ENCODE results near the gene GUF1.

DNA sequence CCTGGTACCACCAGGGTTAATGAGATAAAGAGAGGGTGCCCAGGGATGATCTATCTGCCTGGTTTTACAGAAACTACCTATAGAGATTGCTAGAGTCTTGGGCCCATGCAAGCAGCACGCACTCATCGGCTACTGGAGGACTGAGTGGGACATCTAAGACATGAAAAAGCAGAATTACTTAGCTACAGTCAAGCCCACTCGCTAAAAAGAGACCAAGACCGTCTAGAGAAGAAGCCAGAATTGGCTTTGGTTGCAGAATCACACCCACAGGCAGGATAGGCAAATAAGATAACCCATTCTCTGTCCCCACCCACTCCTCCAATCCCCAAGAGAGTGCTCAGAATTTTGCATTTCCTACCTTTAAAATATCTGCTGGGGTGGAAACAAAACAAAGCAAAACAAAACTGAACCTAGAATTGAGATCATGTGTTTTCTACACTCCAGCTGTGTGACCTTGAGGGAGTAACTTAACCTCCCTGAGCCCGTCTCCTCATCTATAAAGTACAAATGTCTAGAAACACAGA, 114.4 kb downstream of the RBM47 start:
- RRBS, result no CpG with 5 or more reads among the region's 5 CpGs

DNA sequence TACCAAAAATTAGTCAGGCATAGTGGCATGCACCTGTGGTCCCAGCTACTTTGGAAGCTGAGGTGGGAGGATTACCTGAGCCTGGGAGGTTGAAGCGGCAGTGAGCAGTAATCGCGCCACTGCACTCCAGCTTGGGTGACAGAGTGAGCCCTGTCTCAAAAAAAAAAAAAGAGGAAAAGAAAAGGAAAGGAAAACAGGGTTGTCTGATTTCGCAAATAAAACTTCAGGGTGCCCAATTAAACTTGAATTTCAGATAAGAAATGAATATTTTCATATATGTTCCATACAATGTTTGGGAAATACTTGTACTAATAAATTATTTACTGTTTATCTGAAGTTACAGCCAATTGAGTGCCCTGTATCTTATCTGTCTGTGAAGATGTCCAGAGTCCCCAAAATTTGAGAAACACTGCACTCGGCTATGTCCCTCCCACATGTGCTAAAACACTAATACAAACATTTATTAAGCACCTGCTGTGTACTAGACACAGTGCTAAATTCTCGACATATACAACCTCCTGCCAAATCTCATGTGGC, 105.9 kb downstream of the RBM47 start:
- RRBS, result no CpG with 5 or more reads among the region's 6 CpGs

DNA sequence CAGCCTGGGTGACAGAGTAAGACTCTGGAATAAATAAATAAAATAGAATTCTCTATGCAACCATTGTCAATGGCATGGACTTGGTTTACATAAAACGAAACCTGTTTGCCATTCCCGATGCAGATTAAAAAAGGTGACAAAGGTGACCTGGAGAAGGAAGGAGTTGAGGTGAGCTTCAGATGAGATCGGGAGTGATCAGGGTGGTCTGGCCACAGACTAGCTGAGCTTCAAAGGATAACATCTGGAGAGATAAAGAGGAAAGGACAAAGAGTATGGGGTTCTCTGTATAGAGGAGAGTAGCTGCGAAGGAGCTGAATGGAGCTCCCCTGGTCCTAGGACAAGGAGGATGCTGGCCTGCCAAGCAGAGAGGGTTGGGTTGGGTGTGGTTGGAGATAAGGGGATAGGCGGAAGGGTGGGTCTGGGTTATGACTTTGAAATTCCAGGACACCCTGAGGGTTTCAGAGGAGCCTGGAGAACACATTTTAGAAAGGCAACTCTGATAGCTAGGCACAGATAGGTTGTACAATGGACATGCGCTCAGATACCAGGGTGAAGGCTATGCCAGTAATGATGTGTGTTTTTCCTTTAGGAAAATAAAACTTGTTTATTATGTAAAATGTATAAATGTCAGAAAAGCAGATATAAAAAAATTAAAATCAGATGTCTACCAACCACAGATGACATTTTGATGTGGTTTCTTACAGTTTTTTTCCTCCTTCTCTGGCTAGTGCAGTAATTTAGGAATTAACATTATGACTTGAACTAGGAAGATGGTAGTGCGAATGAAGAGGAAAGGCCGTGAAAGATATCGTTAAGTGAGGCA, 98.4 kb downstream of the RBM47 start:
- RRBS, result no CpG with 5 or more reads among the region's 9 CpGs

GRCh38 chr4:40750529-40750824, 722 bp downstream of the NSUN7 start:
- RRBS, result 81% methylated on average over 2 of the region's 15 CpGs

DNA sequence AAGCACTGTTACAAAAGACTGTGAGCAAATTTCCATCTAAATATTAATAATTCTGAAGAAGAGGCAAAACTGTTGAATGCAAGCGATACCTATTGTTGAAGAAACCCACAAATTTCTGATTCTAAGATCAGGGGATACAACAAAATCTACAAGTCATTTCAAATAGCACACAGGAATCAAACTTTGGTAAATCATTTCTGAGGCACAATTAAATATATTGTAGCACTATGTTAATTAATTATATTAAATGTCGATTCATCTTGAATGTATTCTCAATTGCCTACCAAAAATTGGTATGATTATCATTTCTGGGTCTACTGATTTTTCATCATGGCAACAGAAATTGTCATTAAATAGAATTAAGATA, 59.8 kb downstream of the NSUN7 start:
- RRBS, result no CpG with 5 or more reads among the region's 2 CpGs

DNA sequence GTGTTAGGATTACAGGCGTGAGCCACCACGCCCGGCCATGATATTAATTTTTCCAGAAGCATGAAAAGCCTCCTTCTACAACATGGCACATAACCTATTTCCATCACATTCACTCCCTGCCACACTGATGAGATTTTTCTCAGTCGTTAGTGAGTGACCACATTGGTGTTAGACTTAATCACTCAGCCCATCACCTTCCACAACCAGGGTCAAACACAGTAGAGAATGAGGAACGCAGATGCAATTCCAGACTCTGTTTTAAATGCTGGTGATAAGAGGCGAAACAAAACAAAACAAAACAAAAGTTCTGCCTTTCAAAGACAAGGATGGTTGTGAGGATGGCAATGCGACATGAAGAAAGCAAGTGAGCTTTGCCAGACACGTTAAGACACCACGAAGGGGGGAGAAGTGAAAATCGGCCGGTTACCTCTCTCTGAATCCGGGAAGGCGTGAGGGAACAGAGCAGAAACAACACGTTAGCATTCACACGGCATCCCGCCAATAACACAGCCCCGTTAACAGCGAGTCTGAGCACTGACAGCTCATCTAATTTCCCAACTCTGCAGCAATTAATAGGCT, 92.3 kb downstream of the NSUN7 start:
- RRBS, result no CpG with 5 or more reads among the region's 18 CpGs

GRCh38 chr4:40856545-40857445, 107.0 kb downstream of the NSUN7 start:
- RRBS, result 94% methylated on average over 26 of the region's 63 CpGs

DNA sequence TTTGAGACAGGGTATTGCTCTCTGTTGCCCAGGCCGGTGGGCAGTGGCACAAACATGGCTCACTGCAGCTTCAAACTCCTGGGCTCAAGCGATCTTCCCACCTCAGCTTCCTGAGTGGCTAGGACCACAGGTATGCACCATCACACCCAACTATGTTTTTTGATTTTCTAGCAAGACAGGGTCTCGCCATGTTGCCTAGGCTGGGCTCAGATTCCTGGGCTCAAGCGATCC, 213.4 kb downstream of the NSUN7 start:
- RRBS, result no CpG with 5 or more reads among the region's 4 CpGs

- RRBS, result no CpG with 5 or more reads among the region's 4 CpGs
Observed at GRCh38 chr4:40990394-40991130, 223.8 kb downstream of the APBB2 start.

DNA sequence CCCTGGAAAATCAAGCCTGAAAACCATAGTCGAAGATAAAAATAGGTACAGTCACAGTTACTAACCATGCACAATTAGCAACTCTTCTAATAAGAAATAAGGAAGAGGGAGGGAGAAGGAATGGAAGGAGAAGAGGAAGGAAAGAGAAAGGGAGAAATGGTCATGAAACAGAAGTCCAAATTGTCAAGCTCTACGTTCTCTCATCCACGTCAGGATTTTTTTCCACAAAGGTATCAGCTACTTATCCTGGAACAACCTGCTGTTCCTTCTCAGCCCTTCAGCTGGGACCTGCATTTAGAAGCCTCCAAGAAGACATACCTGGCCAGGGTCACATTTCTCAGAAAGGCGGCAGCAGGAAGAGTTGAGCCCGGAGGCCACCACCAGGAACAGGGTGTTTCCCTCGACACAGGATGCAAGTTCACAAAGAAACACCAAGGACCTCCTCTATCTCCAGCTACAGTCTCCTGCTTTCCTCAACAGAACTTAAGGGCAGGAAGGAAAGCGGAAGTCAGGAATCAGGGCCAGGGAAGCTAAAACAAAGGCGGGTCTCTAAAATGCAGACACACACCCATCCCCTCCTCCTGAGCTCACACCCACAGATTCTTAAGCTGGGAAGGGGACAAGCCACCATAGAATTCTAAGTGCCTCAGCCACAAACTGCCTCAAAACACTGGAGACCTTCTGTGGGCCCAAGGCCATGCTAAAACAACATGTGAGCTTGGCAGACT, 163.6 kb downstream of the APBB2 start:
- RRBS, result no CpG with 5 or more reads among the region's 8 CpGs

DNA sequence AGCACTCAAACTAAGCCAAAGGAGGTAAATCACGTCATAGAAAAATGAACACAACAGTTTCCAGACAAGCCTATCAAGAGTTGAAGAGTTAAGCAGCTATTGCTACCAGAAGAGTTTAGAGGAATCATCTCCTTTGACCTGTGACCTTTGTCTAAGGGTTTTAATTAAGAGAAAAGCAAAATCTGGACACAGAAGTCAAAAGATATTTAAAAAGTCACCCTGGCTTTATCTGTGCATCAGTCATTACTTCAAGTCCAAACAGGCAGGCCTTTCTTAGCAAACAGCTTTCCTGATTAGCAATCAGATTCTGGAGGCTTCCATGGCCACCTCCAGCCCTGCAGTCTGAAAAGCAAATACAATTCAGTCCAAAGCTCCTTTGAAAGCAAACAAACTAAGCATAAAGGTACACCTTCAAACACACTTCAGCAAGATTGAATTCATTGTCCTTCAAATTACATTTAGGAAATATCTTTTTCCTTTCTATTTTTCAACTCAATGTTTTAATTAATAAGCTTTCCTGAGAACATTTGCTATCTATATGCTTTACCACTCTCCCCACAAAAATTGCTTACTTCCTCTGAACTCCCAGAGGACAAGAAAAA, 82.0 kb downstream of the APBB2 start:
- RRBS, result no CpG with 5 or more reads among the region's 1 CpG

DNA sequence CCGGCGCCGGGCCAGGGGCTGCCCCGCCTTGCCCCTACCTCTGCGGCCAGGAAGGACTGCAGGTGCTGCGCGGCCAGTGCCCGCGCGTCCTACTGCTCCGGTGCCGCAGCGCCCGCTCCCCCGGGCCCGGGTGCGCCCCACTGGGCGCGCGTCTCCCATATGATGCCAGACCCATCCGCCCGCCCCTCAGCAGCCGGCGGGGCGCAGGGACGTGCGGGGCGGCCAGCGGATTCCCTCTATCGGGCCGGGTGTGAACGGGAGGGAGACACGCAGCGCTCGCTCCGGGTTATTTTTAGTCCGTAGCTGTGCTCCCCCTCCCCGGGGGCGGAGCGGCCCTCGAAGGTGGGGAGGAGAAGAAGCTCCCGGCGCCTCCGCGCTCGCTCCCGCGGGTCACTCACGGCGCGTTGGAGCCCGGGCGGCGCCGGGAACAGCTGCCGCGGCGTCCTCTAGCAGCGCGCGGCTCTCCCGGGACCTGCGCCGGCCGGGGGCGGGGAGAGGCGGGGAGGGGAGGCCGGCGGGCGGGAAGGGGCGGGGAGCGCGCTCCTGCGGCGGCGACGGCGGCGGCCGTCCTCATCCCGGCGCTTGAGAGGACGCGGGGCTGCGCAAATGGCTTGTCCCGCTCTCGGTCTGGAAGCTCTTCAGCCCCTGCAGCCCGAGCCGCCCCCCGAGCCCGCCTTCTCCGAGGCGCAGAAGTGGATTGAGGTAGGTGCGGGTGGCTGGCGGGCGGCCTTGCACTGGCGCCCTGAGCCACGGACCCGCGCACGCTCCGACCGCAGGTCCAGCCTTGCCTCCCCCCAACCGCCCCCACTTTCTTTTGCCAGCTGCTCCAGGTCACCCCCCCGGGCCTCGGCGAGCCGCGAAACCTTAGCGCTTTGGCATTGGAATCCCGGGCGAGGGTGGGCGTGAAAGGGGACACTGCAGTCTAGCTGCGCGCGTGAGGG, 103.8 kb downstream of the UCHL1 start:
- RRBS, result 5% methylated on average over 73 of the region's 116 CpGs

DNA sequence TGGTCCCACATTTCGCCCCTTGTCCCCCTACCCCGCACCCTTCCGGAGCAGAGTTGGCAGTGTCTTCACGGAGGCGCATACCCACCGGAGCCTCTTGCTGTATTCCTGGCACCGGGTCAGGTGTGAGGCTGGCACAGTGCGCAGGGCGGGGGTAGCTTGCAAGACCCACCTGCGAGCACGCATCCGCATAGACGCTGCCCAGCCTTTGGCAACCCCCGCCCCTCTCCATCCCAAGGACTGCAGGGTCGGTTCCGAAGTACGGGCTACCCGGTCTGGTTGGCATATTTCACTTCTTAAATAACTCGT, 104.6 kb downstream of the UCHL1 start:
- RRBS, result 2% methylated on average over 6 of the region's 19 CpGs

- RRBS, result no CpG with 5 or more reads among the region's 7 CpGs
Observed at GRCh38 chr4:41428540-41429187, 109.3 kb upstream of the LIMCH1 start.

DNA sequence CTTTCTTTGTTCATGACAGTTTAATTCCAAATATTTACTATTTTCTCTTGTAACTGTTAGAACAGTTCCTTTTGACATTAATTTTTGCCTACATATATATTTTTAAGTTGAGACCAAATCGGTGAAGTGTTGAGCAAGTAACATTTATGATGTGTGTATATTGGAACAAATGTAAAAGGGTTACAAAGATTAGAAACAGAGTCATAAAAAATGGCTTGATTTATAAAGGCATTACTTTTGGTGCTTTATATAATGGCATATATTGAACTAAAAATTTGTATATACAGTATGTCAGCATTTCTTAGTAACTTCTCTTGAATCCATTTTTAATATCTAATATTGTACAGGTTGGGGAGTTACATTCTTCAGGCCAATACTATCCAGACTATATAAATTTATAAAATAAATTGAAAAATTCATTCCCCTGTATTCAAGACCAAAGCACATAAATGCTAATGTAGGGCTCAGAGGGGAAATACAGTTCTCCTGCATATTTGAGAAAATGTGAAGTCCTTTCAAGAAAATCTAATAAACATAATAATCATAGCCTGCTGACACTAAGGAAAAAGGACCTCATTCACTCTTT, 21.9 kb upstream of the DCAF4L1 start:
- RRBS, result no CpG with 5 or more reads among the region's 1 CpG

DNA sequence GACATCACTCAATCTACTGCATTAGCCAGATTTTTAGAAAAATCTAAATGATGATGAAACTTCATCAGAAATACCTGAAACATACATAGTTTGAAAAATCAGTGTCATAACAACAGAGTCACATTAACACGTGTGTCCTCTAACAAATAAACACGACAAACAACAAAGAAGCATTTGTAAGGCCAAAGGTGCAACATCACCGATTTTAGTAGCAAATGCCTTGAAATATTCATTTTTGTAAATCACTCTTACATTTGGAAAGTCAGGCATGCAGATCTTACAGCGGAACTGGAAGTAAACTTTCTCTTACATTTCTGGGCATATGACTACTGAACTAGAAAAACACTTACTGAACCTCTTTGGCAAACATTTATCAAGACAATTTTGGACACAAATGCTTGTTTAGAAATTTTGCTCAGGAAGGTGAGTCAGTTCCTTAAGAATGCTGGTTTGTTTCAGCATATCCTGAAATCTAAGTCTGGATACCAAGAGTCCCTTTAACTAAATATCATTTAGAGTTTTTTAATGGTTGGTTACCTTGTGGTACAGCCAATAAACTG, 14.8 kb downstream of the SHISA3 start:
- RRBS, result no CpG with 5 or more reads among the region's 4 CpGs

DNA sequence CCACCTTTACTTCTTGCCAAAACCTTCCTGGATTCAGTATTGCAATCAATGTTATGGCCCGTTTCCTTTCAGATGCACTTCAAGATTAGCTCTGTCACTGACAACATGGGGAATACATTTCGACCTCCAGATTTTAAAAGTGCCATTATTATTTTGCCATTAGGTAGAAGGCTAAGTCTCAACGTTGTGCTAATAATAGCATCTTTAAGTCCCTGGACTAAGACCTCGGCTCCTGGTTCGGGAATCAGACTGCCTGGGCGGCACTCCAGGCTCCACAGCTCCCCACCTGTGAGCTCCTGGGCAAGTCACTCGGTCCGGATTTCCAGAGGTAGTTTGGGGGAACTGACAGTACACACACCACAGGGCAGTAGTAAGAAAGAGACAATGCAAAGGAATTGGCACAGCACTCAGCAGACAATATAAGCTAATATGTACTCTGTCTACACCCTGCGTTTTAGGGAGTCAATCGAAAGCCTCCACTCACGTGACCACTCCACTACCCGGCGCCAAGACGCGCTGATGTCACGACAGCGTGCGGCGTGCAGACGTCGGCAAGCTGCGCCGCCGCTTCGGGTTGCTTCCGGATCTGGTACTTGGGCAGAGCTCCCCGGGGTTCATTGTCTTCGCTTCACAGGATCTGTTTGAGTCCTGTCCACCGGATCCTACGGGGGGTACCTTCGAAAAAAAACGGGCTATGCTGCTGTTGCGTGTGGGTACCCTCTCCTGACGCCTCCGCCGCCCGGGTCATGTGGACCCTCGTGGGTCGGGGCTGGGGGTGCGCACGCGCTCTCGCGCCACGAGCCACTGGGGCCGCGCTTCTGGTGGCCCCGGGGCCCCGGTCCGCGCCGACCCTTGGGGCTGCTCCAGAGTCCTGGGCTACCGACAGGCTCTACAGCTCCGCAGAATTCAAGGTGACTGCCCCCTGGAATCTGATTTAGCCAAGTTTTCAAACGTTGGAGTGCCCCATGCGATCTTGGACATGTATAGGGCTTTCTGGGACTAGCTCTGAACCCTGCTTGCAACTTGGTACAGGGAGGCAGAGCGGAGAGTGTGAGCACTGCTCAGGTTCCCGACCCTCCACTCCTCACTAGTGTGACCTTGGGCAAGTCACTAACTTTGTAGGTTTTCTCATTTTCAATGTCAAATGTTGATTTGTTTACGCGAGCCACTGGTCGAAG, at the start of gene GUF1:
TSS of gene GUF1 (plus strand) at position 544 of the 1,178 bp plus-strand sequence.
- RRBS, result under 1% methylated on average over 28 of the region's 61 CpGs

DNA sequence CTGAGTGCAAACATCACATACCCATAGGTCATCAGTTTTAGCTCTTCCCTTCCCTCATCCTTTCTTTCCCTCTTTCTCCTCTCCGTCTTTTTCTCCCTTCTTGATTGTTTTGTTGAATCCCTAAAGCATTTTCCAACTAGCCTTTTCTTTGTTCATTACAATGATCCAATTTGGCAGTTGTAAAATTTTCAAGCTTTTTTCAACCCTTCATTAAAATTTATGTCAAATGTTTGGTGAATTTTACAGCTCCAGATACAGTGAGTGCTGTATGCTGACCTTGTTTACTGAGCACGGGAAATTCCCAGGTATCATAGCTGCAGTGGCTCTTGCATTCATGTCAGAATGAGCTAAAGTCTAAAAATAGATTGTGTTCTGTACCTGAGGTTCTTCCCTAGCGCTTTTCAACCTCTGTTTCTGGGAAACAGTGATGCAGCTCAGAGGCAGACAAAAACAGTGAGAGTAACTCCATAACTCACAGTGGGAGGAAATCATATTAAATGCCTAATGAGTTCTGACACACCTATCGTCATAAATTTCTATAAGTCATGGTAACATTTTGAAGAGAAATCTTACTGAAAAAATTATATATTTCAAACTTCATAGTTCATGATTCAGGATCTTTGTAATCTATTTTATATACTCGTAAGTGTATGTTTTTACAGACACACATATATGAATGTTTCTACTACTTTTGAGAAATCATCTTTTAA, 393.8 kb upstream of the GNPDA2 start:
- RRBS, result no CpG with 5 or more reads among the region's 5 CpGs

GRCh38 chr4:47500181-47500771, 15.2 kb downstream of the ATP10D start:
- RRBS, result no CpG with 5 or more reads among the region's 2 CpGs

DNA sequence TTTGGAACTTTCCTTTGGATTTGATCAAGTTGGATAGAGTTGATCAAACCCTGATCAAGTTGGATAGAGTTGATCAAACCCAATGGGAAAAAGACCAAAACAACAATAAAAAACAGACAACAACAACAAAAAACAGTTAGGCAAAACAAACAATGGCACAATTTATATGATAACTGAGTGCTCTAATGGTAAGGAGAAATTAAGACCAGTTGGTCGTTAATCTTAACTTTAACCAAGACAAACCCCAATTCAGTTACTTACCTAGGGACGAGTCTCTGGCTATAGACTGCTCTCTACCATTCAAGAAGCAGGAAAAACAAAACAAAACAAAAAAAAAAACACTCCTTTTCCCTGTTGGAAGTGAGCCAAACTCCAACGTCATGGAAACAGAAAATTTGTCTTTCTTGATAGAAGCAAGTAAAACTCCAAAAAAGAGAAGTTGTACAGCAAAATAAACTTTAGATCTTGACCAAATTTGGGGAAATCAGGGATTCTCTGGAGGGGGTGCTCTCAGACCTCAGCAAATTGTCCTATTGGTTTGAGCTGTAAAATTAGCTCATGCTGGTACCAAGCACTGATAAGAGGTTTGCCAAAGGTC, 3.8 kb downstream of the CNGA1 start:
- RRBS, result no CpG with 5 or more reads among the region's 3 CpGs